Anterior vena cava (tissue), 1 donor: ENCODE measurements around a stretch of chr12.

- PRO-cap = no peak
Measured at GRCh38 chr12:11545144-11546145, 104.0 kb upstream of the ETV6 start.

- PRO-cap = no peak
Measured at GRCh38 chr12:11658473-11658748, 8.9 kb downstream of the ETV6 start.

- PRO-cap = no peak
Measured at GRCh38 chr12:11769669-11770135, 120.2 kb downstream of the ETV6 start.

DNA sequence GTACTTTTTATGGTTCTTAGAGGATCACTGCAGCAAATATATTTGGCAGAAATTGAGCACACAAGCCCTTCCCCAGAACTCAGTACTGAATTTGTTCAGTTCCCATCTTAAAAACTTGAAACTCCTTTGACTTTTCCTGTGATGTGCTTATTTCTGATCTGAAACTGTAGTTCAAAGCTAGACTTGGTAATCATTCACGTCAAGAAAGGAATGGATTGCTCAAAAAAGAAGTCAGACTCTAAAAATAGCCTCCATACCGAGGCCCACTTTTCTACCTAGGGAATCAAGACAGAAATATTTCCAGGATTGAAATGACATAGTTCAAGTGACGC, 129.7 kb downstream of the ETV6 start:
- PRO-cap = no peak

DNA sequence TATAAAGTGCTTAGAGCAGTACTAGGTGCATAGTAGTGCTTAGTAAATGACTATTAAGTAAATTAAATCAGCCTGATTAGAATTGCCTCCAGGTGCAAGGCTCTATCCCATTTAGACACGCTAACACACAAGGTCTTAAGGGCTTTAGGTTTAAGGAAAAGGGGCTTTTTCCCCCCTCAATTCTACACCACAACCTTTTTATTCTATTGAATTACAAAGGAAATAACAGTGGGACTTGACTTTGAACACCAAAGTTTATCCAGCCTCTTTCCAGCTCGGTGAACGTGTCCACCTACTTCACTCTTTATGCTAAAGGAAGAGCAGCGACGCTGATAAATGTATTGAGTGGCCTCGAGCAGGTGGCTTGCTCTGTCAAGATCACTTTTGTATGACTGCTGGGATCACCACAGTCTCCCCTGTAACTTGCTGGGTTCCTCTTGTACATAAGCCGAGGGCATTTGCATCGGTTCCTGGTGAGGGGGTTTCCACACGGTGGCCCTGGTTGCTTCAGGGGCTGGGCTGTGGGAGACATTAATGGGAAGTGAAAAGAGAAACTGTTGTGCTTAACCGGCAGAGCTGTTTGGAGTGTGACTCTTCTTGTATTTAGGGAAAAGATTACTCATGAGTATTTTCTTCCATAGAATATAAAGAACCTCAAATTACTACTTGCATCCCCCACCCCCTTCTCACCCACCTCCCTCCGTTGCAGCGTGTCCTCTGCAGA, 186.7 kb downstream of the ETV6 start:
- PRO-cap = no peak

DNA sequence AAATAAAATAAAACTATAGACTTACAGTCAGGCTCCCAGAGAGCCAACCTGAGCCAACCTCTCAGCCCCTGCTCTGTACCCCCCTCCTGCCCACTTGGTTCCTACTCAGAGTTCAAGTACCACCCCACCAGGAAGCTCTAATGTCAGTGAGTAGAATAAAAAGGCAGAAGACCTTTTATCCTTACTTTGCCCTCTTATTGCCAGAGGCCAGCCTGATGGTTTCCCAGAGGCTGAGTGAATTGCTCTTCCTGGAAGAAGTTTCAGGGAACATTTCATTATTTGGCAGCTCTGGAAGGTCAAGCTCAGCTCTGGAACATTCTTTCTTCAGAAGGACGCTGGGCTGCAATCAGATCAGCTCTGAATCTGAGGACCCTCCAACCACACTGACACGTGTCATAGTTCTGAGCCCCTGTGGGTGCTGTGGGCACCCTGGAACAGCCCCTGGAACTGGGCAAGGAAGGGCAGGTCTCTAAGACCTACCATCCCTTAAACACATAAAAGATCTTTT, 188.9 kb downstream of the ETV6 start:
- PRO-cap = unidirectional peak, plus-strand start at position 327 of the sequence

DNA sequence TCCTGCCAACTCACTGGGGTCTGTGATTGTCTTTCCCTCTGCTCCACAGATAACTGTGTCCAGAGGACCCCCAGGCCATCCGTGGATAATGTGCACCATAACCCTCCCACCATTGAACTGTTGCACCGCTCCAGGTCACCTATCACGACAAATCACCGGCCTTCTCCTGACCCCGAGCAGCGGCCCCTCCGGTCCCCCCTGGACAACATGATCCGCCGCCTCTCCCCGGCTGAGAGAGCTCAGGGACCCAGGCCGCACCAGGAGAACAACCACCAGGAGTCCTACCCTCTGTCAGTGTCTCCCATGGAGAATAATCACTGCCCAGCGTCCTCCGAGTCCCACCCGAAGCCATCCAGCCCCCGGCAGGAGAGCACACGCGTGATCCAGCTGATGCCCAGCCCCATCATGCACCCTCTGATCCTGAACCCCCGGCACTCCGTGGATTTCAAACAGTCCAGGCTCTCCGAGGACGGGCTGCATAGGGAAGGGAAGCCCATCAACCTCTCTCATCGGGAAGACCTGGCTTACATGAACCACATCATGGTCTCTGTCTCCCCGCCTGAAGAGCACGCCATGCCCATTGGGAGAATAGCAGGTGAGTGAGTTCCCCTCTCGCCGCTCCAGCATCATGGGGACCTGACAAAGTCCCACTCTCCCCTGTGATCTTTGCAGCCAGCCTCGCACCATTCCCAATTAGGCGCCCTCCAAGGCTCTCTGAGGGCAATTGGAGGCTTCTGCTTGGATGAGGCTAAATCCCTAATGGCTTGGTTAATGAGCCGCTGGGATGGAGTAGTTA, 201.2 kb upstream of the BCL2L14 start:
- PRO-cap = no peak

GRCh38 chr12:11882398-11882613, 188.4 kb upstream of the BCL2L14 start:
- PRO-cap = no peak

GRCh38 chr12:11890980-11892184, 179.4 kb upstream of the BCL2L14 start:
- PRO-cap = no peak

GRCh38 chr12:12179410-12180366, 87.2 kb downstream of the LRP6 start:
- PRO-cap = no peak

DNA sequence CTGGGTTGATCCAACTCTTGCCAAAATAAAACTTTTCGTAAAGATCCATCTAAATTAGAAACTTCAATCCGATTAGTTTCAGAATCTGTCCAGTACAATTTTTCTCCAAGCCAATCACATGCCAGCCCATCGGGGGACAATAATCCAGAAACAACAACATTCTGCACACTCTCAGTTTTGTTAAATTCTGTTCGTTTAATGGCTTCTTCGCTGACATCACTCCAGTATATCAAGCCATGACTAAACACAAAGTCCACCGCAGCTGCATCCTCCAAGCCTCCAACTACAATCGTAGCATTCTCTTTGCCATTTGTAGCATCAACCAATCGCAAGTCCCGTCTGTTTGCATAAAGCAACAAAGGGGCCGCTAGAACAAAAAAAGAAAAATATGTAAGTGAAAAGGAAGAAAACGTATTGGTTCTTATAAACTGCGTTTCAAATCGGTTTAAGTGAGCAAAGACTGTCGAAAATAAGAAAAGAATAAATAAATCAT, 22.5 kb downstream of the LRP6 start:
- PRO-cap = no peak

- PRO-cap = no peak
Measured at GRCh38 chr12:12342800-12343415, 7.1 kb downstream of the MANSC1 start.

DNA sequence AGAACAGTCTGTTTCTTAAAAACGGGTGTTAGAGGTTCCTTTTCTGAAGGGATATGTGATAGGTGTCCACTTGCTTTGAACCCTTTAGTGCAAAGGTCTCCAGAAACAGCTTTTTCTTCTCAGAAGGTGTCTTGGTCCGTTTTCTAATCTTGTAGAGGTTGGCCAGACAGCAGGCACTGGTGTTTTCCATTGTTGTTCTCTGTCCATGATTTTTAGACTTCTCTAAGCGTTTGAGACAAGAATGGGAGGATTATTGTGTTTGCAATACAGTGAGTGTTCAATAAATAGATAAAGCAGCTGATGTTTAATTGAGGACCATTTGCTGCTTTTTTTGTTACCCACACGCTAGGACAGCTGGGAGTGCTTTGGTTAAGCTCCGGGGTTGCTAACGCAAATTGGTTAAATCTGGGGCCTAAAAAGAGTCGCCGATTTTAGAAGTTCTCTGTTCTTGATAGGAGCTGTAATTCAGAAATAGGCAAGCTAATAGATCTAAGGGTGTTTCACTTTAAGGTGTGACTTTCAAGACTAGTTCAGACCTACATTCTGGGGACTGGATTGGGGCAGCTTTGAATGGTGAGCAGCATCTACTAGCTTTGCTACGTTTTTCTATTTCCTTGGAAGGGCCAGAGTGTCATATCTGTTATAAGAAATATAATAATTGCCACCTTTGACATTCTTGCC, 1.1 kb downstream of the BORCS5 start:
- PRO-cap = no peak

GRCh38 chr12:12469093-12469878, 93.4 kb downstream of the DUSP16 start:
- PRO-cap = no peak

- PRO-cap = no peak
Measured at GRCh38 chr12:12540581-12541204, 22.0 kb downstream of the DUSP16 start.

DNA sequence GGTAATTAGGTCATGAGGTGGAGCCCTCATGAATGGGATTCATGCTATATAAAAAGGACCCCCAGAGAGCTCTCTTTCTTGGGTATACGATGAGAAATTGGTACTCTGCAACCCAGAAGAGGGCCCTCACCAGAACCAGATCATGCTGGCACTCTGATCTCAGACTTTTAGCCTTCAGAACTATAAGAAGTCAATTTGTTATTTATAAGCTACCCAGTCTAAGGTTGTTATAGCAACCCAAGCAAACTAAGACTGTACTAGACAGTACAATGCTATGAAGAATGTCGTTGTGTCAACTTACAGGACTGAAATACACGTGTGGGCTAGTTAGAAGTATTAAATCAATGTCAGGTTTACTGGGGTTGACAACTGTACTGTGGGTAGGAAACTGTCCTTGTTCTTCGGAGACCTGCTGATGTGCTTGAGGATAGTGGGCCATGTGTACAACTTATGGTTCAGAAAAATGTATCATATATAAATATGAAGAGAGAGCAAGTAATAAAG, 19.7 kb downstream of the DUSP16 start:
- PRO-cap = no peak

GRCh38 chr12:12695877-12696049, 220 bp downstream of the GPR19 start:
- PRO-cap = no peak

GRCh38 chr12:12697033-12697584, 1.1 kb upstream of the GPR19 start:
- PRO-cap = unidirectional peak, minus-strand start at chr12:12697121

DNA sequence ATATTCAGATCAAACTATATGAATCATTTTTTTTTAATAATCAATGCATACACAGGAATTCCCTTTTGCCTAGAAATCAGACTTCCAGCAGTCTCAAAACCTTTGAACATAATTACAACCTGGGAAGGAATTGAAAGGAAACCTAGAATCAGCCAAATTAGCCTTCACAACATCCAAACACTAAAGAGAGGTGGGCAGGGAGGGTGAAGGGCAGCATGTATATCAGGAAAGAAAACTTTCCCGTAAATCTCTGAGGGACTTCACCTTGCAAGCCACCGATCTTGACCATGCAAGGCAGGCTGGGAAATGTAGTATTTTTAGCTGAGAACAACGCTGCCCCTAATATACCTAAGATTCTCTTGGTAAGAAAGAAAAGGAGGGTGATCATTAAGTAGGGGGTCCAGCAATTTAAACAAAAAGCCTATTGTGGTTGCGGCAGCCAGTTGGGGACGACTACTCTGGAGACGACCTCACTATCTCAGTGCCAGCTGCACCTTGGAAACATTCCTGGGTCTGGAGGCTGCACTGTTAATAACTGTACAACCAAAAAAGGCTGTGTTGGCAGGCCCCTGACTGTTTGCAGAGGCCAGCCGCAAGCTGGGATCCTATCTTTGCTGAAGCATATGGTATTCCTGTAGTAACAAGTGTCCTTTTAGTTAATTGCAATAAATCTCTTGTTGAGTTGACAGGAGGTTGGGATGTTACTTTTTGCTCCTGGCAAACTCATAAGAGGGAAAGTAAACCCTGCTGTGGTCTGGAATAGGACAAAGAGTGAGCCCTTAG, 6.3 kb downstream of the APOLD1 start:
- PRO-cap = no peak

- PRO-cap = no peak
Measured at GRCh38 chr12:13066434-13066926, 22.3 kb downstream of the FAM234B start.